Cerebral cortex (tissue), 2 donors: ENCODE measurements around the gene GEMIN6.

GRCh38 chr2:38074558-38075322 is 1.2 kb downstream of the CYP1B1 start:
- PRO-cap, 2 experiments = no peak in any of the 2 experiments

GRCh38 chr2:38075323-38075660 is 659 bp downstream of the CYP1B1 start:
- PRO-cap, 2 experiments = no peak in any of the 2 experiments

- PRO-cap, 2 experiments = no peak in any of the 2 experiments
These were observed 24.4 kb upstream of the CYP1B1 start for GRCh38 chr2:38100221-38100882.

DNA sequence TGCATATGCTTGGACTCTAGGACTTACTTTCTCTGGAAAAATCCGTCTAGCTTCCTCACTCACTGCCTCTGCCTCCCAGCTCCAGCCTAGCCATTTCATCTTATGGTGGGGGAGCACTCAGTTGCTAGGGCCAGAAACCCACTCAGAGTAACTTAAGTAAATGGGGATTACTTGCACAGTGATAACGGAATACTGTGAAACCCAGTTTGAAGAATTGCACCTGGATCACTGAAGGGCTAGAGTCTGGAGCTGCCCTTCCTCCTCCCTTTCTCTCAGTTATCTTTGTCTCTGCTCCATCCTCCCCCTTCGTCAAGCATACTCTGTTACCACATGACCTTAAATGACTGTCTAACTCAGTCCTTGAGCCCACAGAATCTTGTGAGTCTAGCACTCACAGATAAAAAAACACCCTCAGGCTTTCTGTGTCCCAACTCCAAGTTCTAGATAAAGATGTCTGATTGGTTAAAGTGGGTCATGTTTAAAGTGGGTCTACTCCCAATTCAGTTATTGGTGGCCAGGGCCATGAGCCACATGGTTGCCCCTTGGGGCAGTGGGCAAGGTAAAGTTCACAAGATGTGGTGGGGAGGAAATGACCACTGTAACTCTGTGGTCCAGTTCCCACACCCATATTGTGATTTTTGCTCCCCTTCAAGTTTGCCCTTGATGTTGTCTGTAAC is 53.5 kb upstream of the CYP1B1 start:
- PRO-cap, 2 experiments = no peak in any of the 2 experiments

DNA sequence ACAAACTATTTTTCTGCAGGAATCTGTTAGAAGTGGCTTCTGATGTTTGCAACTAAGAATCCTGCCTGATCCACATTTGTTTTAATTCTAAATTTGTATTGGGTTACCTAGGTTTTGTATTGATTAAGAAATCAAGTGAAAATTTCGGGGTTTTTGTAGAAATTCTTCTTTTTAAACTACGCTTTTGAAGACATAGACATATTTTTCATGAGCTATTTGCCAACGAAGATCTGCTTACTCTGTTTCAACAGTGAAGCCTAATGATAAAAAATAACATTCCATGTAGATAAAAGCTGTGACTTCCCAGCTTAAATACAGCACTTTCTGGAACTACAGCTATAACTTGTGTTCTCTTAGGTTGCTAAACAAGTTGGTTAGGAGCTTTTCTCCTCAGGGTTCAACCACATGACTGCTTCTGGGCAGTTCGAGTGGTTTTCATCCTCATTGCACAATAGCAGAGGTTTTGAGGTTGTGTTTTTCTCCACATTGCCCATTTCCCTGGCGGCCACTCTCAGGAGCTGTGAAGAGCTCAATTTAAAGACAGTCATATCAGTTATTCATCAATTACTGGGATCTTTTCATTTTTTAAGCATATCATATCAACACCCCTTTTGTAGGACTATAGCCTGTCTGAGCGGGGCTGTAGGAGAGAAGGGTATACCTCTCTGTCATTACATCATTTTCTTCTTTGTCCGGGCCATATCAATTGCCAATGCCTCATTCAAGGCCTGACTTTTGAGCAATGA is 102.1 kb upstream of the CYP1B1 start:
- PRO-cap, 2 experiments = no peak in any of the 2 experiments

- PRO-cap, 2 experiments = peak in 1 of 2 experiments; most common plus-strand start chr2:38515845 (in 1); most common minus-strand start chr2:38515660 (in 1)
These were observed 87.1 kb downstream of the HNRNPLL start for GRCh38 chr2:38515358-38516338.

- PRO-cap, 2 experiments = no peak in any of the 2 experiments
These were observed 69.4 kb downstream of the HNRNPLL start for GRCh38 chr2:38533221-38533741.

- PRO-cap, 2 experiments = no peak in any of the 2 experiments
These were observed 11.8 kb downstream of the HNRNPLL start for GRCh38 chr2:38591020-38591308.

GRCh38 chr2:38601092-38601367 is 1.7 kb downstream of the HNRNPLL start:
- PRO-cap, 2 experiments = no peak in any of the 2 experiments

DNA sequence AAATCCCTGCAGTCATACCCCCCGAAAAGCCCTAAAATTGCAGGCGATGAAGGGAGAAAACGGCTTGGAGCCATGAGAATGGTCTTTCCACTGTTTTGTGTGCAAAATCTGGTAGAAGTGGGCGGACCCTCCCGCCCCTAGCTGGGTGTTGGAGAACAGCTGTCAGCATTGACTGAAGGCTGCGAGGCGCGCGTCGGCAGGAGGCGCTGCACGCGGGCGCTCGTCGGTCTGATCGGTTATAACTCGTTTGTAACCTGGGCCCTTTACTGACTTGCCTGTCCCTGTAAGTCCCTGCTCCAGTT is 640 bp upstream of the HNRNPLL start:
- PRO-cap, 2 experiments = peak in 1 of 2 experiments; most common minus-strand start position 101 of the sequence (in 1)

GRCh38 chr2:38643569-38644280 is 22.2 kb upstream of the GALM start:
- PRO-cap, 2 experiments = no peak in any of the 2 experiments

DNA sequence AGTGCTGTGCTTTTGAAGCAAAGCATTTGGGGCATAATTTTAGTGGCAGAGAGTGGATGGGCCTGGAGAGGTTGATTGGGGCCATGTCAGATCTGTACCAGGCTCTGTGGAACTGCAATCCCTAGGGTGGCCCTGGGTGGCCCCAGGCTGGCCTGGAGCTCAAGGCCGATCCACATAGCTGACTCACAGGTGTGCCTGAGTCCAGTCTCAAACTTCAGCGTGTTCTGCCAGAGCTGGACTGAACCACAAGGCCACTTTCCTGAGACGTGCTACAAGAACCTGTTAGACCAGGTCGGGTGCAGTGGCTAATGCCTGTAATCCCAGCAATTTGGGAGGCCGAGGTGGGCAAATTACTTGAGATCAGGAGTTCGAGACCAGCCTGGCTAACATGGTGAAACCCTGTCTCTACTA is 27.0 kb downstream of the GALM start:
- PRO-cap, 2 experiments = no peak in any of the 2 experiments

DNA sequence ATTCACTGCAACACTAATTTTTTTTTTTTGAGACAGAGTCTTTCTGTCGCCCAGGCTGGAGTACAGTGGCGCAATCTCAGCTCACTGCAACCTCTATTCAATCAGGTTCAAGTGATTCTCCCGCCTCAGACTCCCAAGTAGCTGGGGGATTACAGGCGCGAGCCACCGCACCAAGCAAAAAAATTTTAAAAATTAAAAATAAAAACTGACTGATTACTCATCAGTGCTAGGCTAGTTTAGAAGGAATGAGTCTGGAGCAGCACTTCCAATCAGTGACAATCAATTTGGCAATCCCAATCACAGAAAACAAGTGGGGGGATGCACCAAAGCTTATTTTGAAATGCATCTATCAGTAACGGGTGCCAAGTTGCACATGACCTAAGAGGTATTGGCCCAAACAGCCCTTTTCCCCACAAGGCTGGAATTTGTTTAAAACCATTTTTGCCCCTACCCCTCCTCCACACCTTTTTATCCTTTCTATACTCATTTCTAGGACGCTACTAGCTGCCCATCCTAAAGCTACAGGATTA is 8.1 kb downstream of the SRSF7 start:
- PRO-cap, 2 experiments = no peak in any of the 2 experiments

DNA sequence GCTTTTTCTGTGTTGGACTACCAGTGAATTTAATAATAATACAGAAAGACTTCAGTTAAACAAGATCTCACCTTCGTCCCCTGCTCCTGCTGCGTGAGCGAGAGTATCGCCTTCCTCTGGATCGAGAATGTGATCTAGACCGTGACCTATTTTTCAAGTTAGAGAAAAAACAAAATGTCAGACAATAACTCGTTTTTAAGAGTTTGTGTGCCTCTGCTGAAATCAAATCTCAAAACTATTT is 2.7 kb downstream of the SRSF7 start:
- PRO-cap, 2 experiments = no peak in any of the 2 experiments

DNA sequence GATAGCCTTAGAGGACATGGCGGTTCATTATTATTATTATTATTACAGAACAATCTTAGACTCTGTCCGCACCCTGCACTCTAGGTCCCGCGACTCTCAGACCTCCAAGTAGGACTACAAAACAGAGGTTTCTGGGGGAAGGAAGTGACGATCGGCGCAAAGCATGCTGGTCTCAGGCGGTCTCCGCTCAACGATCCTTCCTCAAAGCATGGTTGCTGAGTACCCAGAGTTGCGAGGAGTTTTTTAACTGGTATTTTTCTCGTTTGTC is at the start of gene GEMIN6:
Gene GEMIN6 (plus strand): TSS at position 179 of the 268 bp plus-strand sequence.
- PRO-cap, 2 experiments = peak in 1 of 2 experiments; most common plus-strand start position 179 of the sequence (in 1); most common minus-strand start position 96 of the sequence (in 1)

- PRO-cap, 2 experiments = no peak in any of the 2 experiments
These were observed 16.5 kb downstream of the GEMIN6 start for GRCh38 chr2:38794494-38794946.

GRCh38 chr2:39108668-39109024 is 12.2 kb downstream of the SOS1 start:
- PRO-cap, 2 experiments = no peak in any of the 2 experiments

DNA sequence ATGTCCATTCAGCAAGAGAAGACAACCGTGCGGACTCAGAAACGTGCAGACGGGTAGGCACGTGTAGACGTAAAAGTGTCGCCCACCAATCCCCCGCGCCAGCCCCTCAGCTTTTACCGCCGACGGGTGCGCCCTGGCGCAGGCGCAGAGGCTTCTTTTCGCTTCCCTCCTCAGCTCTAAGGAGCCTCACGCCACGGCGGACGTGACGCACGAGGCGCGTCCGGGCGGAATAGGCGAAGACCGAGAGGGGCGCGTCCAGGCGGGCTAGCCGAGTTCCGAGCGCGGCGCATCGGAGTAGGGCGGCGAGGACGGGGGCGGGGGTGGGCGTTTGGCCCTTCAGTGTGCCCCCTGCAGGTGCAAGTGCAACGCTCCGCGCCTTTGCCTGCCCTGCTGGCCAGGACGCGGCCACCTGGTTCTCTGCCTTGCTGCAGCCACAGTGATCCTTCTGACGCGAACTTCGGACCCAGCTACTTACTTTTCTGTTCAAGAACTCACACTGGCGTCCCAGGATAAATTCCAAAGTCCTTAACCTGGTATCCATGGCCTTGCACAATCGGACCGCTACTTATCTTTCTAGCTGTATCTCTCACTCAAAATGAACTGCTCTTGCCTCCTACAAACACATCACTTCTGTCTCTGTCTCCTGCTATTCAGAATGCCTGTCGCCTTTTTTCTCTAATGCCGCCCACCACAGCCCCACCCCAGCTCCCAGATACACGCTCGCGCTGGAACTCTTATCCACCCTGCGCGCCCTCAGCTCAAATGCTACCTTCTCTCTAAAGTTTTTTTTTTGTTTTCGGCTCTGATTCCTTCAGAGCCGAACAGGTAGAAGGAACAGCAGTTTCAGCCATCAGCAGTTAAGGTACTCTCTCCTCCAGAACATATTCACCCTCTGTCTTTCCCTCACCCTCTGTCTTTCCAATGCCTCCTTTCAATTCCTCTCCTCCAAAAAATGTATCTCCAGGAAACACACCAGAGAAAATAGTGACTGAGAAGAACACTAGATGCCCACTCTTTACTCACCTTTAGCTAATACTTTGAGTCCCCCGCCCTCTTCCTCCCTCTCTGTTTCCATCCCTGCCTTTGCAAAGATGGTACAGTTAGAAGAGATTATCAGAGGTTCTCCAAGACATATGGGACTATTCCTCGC is 3.7 kb upstream of the SOS1 start:
- PRO-cap, 2 experiments = peak in 1 of 2 experiments; most common plus-strand start position 271 of the sequence (in 1); most common minus-strand start position 150 of the sequence (in 1)

GRCh38 chr2:39308396-39308793 is 128.7 kb downstream of the MAP4K3 start:
- PRO-cap, 2 experiments = no peak in any of the 2 experiments

GRCh38 chr2:39464773-39465409 is 27.8 kb upstream of the MAP4K3 start:
- PRO-cap, 2 experiments = no peak in any of the 2 experiments